Measurements from ENCODE around the genes PWWP2A and PTTG1.

- PRO-cap, 10 experiments, result peak in 1 of 10 experiments; most common plus-strand start chr5:159209403 (in 1); most common minus-strand start chr5:159209263 (in 1)
These were observed 572 bp downstream of the RNF145 start for GRCh38 chr5:159208475-159209487.

- PRO-cap, 10 experiments, result no peak in any of the 10 experiments
These were observed 886 bp upstream of the RNF145 start for GRCh38 chr5:159210143-159210734.

DNA sequence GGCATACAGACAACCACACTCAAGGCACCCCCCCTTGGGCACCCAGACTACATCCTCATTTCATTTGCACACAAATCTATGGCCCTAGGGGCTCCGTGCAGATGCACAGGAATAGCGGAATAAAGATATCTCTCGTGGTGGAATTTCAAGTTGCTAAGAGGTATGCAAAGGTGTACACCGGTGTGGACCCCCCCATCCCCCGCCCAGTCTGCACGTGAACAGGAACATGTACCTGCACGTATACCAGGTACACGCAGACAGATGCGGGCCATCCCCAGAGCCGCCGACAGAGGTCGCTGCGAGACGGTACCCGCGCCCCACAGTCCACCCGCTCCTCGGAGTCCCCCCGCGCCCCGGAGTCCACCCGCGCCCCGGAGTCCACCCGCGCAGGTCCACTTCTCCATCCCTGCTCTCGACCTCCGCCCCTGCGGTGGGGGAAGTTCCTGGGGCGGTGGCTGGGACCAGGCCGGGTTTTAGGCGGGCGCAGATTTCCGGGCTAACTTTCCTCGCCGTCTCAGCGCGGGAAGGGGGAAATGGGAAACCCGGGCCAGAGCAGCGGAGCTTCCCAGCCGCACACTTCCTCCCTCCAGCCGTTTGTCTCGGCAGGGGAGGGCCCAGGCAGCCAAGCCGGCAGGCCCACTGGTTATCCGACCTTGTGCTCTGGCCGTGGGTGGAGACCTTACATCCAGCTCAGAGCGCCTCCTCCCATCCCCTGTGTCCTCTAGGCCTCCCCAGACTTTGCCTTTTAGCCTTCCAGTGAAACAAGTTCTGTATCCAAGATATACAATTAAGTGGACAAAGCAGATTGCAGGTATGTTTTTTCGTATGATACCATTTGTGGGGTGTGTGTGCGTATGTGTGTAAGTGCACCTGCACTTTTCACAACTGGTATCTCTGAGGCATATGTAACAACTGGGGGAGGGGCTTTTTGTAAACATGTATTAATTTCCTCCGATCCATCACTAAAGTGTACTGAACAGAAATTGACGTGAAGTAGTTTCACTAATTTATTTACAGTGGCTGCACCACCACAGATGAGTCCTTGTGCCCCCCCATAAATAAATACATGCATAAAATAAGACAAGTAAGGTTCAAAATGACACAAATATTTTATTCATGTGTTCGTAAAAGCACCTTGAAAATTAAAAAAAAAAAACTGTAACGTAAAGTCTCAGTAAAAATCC is 1.3 kb upstream of the IL12B start:
- PRO-cap, 10 experiments, result no peak in any of the 10 experiments

- PRO-cap, 10 experiments, result peak in 1 of 10 experiments; most common plus-strand start chr5:159511886 (in 1)
These were observed 181.2 kb upstream of the IL12B start for GRCh38 chr5:159511430-159511942.

- PRO-cap, 10 experiments, result peak in 1 of 10 experiments; most common plus-strand start chr5:159781832 (in 1)
These were observed 134.7 kb upstream of the ADRA1B start for GRCh38 chr5:159781602-159781916.

DNA sequence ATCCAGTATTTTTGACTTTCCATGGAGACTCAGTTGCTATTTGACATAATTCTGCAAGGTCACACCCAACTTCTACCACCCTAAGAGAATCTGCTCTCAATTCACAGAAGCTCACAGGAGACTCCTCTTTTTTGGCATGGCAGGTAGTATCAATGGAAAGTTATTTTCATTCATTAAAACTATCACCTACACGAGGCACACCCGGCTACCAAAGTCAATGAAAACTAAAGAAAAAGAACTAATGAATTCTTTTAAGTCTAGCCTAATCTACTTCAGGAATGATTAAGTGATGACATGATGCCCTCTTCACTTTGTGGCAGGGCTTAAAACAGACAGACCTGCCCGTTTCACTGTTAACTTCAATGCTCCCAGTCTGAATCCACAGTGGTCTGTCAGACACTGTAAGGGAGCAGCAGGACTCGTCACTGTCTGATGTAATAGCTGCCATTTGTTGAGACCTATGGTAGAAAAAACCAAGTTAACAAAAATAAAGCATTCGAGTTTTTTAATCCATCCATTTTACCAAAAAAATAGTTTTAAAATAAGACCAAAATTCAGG is 38.9 kb downstream of the PWWP2A start:
- PRO-cap, 10 experiments, result no peak in any of the 10 experiments

- PRO-cap, 10 experiments, result no peak in any of the 10 experiments
These were observed 25.5 kb downstream of the PWWP2A start for GRCh38 chr5:160093495-160094355.

DNA sequence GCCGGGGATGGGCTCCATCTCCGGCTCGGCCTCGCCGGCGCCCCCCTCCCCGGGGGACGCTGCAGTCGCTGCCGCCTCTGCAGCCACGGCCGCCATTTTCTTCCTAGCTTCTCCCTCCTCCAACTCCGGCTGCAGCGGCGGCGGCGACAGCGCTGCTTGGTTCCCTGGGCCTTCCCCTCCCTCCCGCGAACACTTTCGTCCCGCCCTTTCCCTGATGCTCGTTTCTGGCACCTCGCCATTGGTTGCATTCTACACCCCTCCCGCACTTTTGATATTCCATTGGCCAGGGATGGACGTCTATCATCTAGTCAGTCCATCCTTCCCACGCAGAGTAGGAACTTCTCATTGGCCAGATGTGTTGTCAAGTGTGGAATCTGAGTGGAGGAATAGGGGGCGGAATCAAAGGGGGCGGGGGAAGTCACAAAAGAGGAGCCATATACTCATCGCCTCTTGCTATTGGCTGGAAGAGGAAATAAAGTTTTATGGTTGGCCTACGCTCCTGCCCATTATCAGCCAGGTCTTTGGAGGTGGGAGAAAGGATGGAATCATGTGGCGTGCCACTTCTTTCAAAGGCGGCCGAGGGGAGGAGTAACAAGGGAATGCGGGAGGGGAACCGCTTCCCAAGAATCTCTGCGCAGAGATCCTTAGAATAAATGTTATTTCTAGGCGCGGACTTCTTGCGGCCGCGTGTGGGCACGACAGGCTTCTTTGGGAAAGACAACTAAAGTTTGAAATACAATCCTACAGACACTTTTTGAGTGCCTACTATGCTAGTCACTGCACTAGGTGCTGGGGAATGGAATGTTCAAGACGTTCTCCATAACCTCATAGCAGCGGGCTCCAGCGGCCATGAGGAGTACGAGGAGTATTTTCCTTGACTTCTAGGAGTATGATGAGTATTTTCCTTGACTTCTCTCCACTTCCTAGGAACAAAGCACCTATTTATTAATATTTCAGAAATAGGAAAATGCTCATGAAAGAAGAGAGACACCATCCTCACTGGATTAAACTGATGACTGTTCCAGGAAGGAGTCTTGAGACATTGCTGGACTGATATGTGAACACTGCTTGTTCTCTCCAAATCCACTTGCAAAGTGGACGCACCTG is at the start of gene PWWP2A:
TSS of gene PWWP2A (minus strand) at position 158 of the 1,107 bp plus-strand sequence.
- PRO-cap, 10 experiments, result peak in 10 of 10 experiments; most common plus-strand start position 569 of the sequence (in 4); most common minus-strand start position 131 of the sequence (in 9)

DNA sequence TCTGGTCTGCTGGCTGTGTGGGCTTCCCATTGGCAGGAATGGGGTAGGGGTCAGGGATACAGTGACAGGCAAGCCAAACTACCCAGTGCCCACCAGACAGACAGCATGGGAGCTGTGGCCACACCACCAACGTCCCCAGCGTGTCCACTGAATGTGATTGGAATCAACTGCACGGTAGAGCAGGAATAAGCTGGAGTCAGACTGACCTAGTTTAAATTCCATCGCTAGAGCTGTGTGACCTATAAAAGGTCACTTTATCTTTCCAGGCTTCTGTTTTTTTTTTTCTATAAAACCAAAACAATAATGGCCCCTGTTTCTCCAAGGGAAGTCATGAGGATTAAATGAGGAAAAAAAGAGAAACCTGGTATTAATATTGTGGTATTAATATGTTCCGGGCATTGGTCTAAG is 50.6 kb upstream of the PWWP2A start:
- PRO-cap, 10 experiments, result no peak in any of the 10 experiments

GRCh38 chr5:160260691-160261395 is 31.5 kb downstream of the FABP6 start:
- PRO-cap, 10 experiments, result peak in 2 of 10 experiments; most common plus-strand start chr5:160261283 (in 2)

GRCh38 chr5:160280485-160281177 is 31.7 kb downstream of the CCNJL start:
- PRO-cap, 10 experiments, result no peak in any of the 10 experiments

- PRO-cap, 10 experiments, result no peak in any of the 10 experiments
These were observed 3.5 kb upstream of the CCNJL start for GRCh38 chr5:160315829-160316316.

- PRO-cap, 10 experiments, result no peak in any of the 10 experiments
These were observed 17.1 kb downstream of the C1QTNF2 start for GRCh38 chr5:160353274-160353773.

DNA sequence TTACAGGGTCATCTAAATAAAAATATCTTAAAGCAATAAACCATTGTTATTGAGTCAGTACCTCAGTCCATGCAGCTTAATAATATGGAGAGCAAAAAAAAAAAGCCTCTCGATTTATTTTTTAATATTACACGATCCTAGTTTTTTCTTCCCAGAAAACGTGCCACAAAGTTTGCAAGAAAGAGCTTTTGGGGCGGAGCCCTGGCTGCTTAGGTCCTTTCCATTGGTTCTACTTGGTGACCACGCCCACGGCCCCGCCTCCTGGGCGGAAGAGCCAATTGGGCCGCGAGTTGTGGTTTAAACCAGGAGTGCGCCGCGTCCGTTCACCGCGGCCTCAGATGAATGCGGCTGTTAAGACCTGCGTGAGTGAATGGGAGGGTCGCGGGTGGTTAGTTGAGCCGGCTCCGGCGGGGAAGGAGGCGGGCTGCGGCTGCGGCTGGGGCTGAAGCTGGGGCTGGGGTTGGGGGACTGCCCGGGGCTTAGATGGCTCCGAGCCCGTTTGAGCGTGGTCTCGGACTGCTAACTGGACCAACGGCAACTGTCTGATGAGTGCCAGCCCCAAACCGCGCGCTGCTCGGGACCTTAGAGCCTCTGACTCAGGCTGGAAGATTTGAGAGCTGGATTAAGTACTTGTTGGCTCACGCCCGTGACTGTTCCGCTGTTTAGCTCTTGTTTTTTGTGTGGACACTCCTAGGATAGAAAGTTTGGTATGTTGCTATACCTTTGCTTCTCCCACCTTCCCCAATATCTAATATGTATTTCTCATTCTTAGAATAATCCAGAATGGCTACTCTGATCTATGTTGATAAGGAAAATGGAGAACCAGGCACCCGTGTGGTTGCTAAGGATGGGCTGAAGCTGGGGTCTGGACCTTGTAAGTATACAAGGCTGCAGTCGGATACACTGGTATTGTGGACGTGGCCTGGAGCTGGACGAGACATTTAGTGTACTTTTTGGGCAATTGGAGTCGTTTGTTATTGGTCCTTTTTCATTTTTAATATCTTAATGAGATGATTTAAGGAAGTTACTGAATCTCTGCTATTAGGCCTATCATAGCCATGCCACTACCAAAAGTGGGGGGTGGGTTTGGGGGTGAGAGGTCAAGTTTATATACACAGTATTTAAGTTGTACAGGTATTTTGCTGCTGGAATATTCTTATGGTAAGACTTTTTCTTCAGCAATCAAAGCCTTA is at the start of gene PTTG1:
TSS of gene PTTG1 (plus strand) at position 326 of the 1,193 bp plus-strand sequence.
- PRO-cap, 10 experiments, result peak in 10 of 10 experiments; most common plus-strand start position 326 of the sequence (in 10); most common minus-strand start position 139 of the sequence (in 1)

DNA sequence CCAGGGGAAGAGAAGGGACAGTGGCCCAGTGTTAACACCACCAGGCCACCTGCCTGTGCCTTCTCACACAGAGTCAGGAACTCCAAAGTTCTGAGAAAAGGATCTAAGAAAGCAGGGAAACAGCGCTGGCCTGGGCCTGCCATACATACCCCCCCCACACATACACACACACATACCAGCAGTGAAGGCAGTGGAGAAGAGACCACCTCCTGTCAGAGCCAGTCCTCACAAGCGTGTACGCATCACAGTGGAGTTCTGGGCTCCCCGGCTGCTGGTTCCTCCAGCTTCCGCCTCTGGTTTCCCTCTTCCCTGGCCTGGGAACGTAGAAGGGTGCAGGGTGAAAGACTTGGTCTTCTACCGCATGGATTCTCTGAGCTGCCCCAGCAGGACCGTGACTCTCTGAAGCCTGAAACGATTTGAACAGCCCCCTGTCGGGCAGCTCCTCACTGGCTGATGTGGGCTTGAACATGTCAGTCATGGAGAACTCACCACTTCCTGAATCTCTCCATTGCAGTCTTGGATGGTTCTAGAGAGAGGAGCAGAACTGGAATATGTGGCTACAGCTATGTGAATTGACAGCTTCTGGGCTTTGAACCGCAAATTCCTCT is 84.2 kb downstream of the PTTG1 start:
- PRO-cap, 10 experiments, result peak in 1 of 10 experiments; most common plus-strand start position 508 of the sequence (in 1); most common minus-strand start position 418 of the sequence (in 1)

GRCh38 chr5:162158200-162158569 is 90.6 kb downstream of the GABRG2 start:
- PRO-cap, 10 experiments, result no peak in any of the 10 experiments

DNA sequence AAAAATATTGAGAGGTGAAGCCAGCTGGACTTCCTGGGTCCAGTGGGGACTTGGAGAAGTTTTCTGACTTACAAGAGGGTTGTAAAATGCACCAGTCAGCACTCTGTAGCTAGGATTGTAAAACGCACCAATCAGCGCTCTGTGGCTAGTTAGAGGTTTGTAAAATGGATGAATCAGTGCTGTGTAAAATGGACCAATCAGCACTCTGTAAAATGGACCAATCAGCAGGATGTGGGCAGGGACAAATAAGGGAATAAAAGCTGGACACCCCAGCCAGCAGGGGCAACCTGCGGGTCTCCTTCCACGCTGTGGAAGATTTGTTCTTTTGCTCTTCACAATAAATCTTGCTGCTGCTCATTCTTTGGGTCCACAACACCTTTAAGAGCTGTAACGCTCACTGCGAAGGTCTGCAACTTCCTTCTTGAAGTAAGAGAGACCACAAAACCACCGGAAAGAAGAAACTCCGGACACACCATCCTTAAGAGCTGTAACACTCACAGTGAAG is 201.2 kb downstream of the GABRG2 start:
- PRO-cap, 10 experiments, result no peak in any of the 10 experiments

DNA sequence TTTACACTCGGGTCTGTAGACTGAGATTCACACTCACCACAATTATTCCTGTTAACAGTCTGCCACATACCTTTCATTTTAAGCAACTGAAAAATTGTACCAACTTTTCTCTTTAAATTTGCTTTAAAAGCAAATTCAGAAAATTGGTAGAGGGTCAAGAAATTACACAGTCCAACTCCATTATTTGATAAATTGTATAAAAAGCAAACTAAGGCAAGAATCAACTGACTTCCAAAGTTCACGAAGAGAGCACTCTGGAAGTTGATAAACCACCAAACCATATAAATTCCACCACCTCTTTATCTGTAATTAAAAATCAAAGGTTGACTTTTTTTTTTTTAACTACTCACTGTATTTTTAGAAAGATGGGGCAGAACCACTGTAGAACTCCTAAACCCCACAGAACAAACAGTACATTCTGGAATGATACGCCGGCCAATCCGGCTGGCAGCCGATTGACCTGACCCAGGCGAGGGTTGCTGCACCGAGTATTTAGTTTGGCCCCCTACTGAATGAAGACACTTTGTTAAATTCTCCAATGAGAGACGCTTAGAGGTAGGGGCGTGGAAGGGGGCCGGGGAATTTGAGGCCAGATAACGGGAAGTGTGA is 458 bp upstream of the CCNG1 start:
- PRO-cap, 10 experiments, result peak in 9 of 10 experiments; most common plus-strand start position 416 of the sequence (in 1); most common minus-strand start position 462 of the sequence (in 5)

GRCh38 chr5:163449807-163450369 is 10.0 kb downstream of the NUDCD2 start:
- PRO-cap, 10 experiments, result no peak in any of the 10 experiments

- PRO-cap, 10 experiments, result no peak in any of the 10 experiments
These were observed 24.3 kb downstream of the MAT2B start for GRCh38 chr5:163529548-163530299.